ENCODE measurements around a stretch of chr1.

GRCh38 chr1:17875703-17876418 is 120.7 kb downstream of the ACTL8 start:
- PRO-cap, result no peak

DNA sequence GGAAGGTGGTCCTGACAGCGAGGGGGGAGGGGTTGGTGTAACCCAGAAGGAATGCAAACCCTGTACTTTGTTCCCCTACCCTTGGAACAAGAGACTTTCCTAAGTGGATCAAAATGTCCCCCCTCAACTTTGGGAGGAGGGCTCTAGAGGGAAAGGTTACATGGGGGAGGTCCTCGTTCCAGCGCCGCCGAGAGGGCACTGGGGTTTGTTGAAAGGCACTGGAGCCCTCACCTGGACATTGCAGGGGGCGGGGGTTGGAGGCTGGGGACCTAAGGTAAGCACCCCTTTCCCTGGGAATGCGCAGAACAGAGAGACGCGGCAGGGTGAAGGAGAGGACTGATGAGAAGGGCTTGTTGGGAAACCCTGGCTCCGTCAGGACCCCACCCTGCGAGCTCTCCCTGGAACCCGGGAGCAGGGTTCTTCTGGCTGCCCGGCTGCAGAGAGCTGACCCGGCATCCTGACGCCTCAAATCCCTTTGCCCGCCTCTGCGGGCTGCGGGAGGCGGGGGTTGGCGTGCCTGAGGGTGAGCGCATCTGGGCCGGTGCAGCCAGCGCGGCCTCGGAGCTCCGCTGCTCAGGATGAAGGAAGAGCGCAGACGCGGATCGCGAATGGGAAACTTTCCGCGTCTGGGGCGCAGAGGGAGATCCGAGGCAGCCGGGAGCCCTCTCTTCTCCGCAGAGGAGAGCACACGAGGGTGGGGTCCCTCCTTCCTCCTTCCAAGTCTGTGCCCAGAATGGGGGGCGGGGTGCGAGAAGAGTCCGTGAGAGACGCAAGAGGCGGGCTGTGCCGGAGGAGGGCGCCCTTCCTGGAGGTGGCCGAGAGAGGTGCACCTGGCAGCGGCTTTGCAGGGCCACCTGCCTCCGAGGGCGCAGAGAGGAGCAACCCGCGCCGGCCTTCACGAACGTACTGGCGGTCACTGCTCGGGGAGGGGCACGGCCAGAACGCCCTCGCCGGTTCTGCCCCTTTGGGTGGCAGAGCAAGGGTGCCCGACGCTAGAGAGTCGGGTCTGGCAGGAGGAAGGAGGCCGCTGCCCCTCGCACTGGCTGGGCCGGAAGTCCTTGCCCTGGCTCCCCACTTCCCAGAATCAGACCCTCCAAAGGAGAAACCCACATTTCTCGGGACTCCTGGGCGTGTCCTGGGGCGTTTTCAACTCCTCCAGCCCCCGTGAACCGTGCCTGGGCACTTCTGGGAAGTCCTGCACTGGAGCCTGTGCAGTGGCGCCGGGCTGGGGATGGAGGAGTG is 2.4 kb downstream of the IGSF21 start:
- PRO-cap, result no peak

- PRO-cap, result no peak
Observed at GRCh38 chr1:18111589-18112090, 4.0 kb downstream of the IGSF21 start.

GRCh38 chr1:18557440-18558037 is 73.1 kb upstream of the PAX7 start:
- PRO-cap, result no peak

DNA sequence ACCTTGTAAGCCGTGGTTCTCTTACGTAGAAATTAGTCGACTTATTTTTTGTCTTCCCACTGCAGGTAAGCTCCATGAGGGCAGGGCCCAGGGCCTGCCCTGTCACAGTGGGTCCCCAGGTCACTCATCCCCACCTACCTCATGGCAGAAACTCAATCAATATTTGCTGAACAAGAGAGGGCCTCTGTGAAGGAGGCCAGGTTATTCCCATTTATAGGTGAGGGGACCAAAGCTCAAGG is 58.4 kb upstream of the PAX7 start:
- PRO-cap, result no peak

DNA sequence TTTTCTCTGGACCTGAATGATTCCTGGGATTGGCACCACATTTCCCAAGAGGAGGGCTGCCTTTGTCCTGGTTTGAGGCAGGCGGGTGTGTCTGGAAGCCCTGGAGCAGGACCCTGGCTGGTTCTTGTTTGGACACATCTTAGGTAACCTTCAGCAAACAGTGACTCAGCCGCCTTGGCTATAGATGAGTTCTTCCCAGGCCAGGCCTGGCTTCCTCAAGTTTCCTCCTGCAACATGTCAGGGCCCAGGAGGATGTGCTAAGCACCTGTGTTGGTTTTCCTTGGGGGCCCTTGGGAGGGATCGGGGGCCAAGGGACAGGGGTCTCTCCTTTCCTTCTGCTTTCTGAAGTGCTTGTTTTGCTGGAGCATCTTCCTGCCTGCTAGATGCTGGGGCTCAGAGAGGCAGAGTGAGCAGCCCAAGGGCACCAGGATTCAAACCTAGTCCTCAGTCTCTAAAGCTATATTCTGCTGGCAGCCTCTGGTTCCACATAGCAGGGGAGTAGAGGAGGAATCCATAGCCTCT is 38.2 kb downstream of the PAX7 start:
- PRO-cap, result no peak

DNA sequence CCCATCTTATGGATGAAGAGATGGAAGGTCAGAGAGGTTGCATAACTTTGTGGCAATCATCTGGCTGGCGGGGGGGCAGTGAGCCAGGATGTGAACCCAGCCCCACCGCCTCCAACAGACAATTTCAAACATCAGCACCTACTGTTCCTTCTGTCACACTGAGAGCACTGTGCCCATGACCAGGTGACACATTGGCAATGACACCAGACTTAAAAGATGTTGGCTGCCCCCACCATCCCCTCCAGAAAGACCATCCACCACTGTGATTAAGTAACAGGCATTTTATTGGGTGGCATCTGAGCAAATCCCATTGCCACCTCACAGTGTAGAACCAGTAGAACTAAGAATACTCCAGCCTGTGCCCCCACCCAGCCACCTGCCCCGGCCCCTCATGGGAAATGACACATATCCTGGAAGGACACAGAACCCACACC is 11.7 kb upstream of the TAS1R2 start:
- PRO-cap, result no peak

- PRO-cap, result unidirectional peak, plus-strand start at chr1:18902131
Observed at GRCh38 chr1:18901725-18902273, 556 bp downstream of the ALDH4A1 start.

DNA sequence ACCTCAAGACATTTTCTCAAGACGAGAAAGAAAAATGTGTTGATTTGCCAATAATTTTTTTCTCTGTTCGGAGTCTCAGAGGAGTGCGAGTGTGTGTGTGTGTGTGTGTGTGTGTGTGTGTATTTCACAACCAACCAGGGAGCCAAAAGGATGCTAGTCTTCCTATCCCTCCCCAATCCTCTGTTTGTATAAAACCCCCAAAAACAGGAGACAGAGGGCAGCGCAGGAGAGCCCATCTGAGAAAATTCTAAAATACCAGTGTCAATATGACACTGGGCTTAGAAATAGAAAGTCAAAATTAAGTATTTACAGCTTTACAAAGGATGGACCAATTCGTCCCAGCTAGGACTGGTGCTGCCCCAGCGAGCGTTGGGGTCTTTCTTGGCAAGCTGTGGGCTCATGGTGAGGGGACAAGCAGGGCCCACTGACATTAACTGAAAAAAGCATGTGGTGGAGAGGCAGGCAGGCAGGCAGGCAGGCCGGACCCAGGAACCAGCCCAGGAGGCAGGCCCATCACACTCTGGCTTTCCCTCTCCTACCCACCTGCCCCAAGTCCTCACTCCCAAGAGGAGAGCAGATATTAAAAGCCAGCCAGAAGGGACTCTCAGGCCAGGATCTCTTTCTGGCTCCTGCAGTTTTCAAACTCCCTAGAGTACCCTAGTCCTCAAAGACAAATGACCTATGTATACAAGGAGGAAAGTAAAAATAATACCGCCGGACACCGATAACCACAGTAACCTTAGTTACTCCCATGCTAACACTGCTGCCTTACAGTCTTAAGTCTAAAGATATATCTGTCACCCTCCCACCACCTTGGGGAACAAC is 3.5 kb upstream of the ALDH4A1 start:
- PRO-cap, result no peak

GRCh38 chr1:18936968-18937356 is 19.5 kb downstream of the IFFO2 start:
- PRO-cap, result no peak

- PRO-cap, result no peak
Observed at GRCh38 chr1:18965655-18966365, 9.3 kb upstream of the IFFO2 start.

- PRO-cap, result no peak
Observed at GRCh38 chr1:19163922-19164667, 46.0 kb downstream of the UBR4 start.

DNA sequence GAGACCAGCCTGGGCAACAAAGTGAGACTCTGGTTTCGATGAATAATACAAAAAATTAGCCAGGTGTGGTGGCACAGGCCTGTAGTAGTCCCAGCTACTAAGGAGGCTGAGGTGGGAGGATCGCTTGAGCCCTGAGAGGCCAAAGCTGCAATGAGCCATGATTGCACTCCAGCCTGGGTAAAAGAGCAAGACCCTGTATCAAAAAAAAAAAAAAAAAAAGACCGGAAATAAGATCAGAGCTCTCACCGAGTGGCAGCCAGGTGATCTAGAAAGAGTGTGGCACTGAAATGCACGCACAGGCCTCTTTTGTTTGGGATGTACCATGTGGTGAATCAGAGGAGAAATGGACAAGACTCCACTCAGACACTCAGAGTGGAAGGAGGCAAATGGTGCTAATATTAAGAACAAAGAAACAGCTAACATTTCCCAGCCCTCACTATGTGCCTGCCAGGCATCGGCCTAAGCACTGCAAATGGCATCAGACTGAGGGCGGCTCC is 16.0 kb downstream of the AKR7A3 start:
- PRO-cap, result no peak

- PRO-cap, result no peak
Observed at GRCh38 chr1:19285473-19285738, 3.2 kb downstream of the AKR7A3 start.

GRCh38 chr1:19310934-19311543 is 905 bp downstream of the AKR7A2 start:
- PRO-cap, result no peak

GRCh38 chr1:19338869-19339725 is 27.0 kb downstream of the SLC66A1 start:
- PRO-cap, result no peak

DNA sequence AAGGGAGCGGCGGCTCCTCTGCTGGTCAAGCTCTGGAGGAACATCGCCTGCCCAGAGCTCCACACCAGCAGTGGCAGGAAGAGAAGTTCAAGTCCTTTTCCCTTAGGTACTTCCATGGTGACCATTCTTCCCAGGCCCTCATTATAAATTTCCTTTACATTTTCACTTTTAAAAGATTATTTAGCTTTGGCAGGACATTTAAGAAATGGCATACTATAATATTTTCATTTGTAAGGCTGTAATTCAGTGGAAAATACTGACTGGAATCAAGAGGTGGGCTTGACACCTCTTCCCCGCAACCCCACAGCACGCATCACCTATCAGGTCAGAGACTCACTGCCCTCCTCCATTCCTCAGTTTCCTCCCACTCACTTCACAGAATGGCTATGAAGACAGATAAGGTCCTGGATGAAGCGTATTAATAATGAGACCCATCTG is 74.7 kb downstream of the CAPZB start:
- PRO-cap, result no peak

GRCh38 chr1:19426215-19426741 is 59.1 kb downstream of the CAPZB start:
- PRO-cap, result no peak

DNA sequence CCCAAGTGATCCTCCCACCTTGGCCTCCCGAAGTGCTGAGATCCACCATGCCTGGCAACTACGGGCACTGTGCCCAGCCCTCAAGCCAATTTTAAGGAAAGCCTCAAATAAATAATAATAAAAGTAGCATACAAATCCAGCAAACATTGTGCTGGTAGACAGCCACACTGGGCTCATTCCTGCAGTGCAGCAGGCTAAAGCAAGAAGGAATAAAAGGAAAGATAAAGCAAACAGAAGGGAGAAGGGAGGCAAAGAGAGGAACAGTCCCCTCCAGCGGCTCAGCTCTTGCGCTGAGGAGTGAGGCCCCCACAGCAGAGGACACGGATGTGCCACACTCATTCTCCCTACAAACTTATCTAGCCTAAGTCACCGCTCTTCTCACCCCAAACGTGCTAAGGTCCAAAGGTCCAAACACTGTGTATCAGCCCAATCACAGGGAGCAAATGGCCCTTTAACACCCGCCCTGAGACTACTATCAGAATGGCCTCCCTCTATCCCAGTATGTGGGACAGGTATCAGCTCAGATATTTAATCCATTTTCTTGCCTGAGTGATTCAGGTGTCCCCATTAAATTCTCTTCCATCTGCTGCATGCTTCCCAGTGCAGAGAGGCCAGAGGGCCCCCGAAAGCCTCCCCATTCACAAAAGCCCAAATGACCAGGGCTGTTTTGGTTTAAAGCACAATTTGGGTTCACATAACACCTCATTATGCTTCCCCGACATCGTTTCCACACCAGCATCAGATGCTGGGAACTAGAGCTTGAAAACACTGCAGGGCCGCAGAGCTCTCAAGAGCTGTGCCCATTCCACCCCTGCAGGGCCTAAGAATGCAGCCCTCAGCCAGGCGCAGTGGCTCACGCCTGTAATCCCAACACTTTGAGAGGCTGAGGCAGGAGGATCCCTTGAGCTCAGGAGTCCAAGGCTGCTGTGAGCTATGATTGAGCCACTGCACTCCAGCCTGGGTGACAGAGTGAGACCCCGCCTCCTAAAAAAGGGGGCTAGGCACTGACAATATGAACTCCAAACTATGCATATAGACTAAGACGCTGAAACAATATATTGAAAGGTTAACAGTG is 17.9 kb downstream of the CAPZB start:
- PRO-cap, result no peak

DNA sequence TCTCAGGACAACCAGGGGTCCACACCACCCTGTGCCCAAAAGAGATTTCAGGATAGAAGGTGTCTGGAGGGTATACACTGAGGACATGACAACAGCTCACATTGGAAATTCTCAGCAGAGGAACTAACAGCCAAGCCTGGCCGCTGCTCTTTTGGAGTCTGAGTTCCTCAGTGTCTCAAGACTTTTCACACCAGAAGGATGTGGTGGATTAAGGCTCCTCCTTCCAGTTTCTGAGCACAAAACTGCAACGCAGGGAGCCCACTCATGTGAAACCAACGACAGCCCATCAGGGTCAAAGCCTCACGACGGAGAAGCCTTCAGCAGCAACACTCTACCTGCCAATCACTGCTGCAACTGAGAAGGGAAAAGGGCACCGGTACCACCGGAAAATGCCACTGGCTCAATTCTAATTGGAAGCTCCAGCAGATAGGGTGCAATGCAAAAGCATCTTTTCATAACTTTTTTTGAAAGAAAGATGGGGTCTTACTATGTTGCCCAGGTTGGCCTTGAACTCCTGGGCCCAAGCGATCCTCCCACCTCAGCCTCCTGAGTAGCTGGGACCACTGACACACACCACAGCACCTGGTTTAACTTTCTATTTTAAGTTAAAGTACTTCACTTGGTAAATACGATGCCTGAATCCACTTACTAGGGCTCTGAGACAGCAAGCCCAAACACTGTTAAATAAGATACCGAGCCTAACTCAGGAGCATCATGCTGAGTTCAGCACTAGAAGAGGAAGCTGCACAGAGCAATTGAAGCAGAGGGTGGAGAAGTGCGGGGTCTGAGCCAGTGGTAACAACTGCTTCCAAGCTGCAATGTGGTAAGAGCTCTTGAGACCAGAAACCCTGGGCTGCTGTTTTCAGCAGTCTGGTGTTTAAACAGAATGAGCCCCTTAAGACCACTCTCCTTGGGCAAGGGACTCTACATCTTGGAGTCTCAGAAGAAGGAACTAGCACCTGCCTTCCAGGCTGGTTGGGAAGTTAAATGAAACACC is 7.7 kb downstream of the CAPZB start:
- PRO-cap, result no peak

All from A673 (cell line).